Neural crest cell (in vitro differentiated cells): ENCODE measurements around a stretch of chr19.

DNA sequence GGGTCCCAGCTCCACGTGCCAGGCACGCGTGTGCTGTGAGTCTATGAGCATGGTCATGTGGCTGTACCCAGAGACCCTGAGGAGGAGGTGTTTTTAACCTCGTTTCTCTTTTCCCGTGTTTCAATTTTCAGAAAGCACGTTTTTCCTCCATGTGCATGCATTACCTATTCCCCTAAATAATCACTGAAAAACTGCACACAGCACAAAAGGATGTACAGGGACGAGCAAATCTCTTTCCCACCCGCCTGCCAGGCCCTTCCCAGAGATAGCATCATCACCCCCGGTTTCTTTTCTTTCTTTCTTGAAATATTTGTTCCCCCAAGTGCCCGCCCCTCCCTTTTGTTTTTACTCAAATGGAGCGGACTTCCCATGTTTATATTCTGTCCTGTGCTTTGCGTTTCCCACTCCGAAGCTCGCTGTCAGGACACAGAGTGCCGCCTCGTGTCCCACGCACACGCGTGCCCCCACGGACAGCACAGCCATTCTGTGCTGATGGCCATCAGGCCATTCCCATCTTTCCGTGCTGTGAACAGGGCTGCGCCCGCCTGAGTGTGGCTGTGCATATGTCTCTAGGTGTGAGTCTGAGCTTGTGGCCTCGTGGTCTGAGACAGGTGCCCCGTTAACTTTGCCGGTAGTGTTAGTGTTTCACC lies 6.6 kb downstream of the PAK4 start:
- PRO-cap: no peak

DNA sequence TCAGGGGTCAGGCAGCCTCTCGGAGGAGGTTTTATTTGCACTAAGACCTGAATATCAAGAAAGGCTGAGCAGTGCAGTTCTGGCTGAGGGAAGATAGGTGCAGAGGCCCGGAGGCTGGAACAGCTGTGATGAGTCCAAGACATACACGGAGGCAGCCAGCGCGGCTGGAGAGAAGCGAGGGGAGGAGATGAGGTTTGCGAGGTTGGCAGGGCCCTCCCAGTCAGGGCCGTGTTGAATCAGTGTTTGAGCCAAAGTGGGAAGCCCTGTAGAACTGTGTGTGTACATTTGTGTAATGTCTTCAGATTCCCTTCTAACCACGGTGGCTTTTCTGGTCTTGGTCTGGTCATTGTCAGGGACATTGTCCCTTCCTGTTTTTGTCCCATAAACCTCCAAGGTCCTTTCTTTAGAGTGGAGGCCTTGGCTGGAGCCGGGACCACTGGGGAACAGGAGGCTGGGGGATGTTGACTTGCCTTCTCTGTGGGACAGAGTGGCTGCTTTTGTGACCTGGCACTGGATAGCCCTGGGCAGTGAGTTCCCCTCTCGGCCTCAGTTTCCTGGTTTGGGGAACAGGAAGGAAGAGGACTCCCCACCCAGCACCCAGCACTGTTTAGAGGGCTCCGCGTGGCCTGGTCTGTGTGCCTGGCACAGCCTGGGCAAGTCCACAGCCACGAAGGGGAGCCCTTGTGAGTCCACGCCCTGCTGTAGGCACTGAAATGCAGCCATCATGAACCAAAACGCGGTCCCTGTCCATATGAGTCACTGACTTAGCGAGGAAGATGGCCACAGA lies 35.1 kb downstream of the PAK4 start:
- PRO-cap: no peak

GRCh38 chr19:39198022-39198376 lies 1.2 kb downstream of the NCCRP1 start:
- PRO-cap: no peak

GRCh38 chr19:39200109-39200956 lies 3.6 kb downstream of the NCCRP1 start:
- PRO-cap: no peak

GRCh38 chr19:39237759-39238265 lies 7.0 kb downstream of the IFNL3 start:
- PRO-cap: no peak

DNA sequence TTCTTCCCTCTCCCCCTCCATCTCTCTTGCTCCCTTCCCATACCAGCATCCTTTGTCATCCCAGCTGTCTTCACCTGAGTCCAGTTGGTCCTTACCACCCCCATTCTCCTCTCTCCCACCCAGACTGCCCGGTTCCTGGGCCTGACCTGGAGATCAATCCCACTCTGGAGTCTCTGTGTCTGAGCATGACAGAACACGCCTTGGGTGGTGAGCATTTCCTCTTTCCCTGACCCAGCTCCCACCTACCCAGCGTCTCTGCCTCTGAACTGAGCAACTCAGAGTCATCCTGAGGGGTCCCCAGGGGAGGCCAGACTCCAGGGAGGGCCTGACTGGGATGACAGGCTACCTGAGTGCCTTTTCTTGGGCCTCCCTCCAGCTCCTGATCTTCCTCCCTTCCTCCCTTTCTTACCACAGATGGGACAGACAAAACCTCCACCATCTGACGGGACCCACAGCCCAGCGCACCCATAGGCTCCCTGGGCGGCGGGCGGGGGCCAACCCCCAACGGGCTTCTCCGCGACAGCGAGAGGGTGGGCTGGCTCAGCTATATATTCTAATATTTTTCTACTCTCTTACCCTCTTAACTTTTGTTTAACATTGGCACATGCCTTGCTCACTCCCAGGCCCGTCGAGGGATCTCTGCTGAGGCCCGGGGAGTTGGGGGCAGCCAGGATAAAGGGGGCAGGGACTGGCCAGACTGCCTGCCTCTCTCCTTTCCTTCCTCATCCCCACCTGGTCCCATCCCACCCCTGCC lies 7.6 kb downstream of the PAF1 start:
- PRO-cap: no peak

- PRO-cap: no peak
Measured at GRCh38 chr19:39393609-39394127, 2.5 kb downstream of the MED29 start.

- PRO-cap: no peak
Measured at GRCh38 chr19:39432447-39432913, 3.3 kb downstream of the RPS16 start.

GRCh38 chr19:39446681-39447019 lies 1.3 kb downstream of the SUPT5H start:
- PRO-cap: no peak

GRCh38 chr19:39465977-39466256 lies 14.7 kb upstream of the TIMM50 start:
- PRO-cap: no peak

DNA sequence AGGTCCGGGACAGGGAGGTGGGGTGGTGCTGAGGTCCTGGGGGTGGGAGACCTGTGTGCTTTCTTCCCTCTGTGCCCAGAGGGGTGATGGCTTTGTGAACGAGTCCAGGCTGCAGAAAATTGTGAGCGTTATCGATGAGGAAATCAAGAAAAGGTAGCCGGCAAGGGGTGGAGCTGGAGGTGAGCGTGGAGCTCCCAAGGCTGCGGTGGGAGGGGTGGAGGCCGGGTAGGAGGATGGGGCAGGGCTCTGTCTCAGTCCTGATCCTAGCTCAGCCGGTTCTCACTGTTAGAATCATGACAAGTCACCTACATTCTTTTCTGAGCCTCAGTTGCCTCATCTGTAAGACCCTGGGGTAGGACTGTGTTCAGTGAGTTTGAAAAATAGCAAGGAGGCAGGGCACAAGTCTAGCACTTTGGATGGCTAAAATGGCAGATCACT lies 4.1 kb downstream of the SELENOV start:
- PRO-cap: no peak

DNA sequence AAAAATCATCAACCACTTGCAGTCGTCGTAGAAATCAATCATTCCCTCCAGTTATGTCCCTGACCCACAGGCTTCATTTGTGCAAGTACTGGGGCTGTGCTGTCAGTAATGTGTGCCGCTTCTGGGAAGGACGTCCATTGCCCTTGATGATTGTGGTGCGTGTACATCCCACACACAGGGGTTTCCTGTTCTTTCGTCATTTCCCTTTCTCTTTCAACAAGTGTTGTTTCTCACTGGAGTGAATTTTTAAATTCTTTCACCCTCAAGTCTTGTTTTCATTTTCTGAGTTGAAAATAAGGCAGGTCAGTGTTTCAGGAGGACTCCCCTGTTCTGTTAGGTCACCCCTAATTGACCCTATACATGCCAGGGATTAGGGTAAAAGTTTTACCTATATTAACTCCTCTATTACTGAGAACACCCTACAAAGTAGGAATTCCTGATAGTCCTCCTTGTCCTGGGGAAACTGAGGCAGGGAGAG lies 1.6 kb downstream of the LGALS14 start:
- PRO-cap: no peak

- PRO-cap: no peak
Measured at GRCh38 chr19:39873176-39873635, 27.0 kb upstream of the FBL start.

GRCh38 chr19:39878977-39879249 lies 32.7 kb upstream of the FBL start:
- PRO-cap: no peak

GRCh38 chr19:40046587-40047075 lies 9.4 kb downstream of the ZNF780B start:
- PRO-cap: no peak

- PRO-cap: no peak
Measured at GRCh38 chr19:40216652-40217709, 1.2 kb downstream of the TTC9B start.

DNA sequence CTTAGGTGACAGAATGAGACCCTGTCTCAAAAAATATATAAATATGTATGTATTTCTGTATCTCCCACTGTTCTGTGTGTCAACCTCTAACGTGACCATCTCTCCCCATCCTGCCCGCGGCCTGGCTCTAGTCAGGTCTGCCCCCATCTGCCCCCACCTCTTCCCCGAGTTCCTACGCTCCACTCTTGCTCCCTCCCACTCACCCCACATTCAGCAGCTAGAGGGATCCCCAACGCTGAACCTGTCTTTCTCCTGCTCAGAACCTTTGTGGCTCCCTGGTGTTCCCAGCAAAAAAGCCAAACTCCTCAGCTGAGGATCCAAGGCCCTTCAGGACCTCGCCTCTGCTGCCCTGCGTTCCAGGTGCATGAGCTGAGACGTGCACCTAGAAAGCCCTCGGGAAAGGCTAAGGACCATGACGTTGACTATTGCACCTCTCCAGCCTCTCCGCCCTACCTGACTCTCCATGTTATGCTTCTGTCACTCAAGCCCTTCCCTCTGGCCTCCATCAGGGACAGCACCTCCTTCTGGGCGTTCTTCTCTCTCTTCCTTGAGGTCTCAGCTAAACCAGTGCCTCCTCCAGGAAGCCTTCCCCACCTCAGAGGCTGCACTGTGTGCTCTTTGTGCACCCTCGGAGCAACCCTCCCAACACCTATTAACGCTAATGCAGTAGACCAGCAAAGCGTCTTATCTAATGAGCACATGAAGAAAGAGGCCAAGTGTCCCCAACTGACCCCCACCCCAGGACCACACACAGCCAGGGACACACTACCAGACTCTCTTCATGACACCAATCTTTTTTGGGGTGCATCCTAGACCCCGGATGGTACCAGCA lies 18.0 kb downstream of the AKT2 start:
- PRO-cap: no peak

DNA sequence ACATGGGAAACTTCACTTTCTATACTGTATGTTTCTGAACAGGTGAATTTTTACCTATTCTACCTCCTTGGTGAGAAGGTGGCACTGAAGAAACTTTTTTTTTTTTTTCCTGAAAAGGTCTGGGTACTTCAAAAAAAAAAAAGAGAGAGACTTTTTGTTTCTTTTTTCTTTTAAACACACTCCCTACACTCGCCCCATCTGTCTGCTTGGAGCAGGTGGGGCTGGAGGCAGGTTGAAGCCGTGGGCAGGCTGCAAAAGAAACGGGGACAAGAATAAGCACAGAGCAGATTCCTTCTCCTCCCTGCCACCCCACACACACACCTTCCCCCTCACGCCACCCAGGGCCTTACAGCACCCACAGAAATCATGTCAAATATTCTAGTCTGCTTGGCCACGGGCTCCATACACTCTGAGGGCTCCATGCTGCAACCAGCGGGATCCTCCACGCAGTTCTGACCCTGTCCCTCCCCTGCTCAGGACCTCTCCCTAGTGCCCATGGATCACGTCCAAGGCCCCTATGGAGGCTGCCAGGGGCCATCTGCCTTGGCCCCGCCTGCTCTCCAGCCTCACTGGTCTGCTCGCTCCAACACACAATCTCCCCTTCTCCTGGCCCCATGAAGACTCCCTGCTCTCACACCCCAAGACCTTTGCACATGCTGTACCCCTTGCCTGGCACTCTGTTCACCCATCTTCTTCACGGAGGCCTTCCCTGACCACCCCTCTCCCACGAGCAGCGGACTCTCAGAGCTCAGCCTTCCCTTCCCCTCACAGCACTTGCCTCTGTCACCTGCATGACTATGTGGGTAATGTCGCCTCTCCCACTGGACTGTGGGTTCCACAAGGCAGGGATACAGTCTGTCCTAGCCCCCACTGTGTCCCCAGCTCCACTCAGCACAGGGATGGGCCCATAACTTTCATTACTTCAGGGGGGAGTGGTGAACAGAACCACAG lies 11.5 kb downstream of the AKT2 start:
- PRO-cap: no peak

DNA sequence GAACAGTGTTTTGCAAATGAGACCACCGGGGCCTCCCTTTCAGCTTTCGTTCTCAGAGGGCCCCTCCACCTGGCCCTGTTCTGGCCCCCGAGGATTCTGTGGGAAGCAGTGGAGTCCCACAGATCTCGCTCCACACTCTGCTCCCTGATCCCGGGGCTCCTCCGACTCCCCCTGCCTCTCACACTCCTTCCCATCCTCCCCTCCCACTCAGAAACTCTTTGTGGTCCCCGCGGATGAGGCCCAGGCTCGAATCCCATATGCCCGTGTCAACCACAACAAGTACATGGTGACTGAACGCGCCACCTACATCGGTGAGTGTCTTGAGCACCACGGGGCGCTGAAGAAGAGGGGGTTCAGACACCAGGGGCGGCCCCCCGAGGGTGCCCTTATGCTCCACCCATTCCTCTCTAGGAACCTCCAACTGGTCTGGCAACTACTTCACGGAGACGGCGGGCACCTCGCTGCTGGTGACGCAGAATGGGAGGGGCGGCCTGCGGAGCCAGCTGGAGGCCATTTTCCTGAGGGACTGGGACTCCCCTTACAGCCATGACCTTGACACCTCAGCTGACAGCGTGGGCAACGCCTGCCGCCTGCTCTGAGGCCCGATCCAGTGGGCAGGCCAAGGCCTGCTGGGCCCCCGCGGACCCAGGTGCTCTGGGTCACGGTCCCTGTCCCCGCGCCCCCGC lies 12.3 kb downstream of the HIPK4 start:
- PRO-cap: no peak

DNA sequence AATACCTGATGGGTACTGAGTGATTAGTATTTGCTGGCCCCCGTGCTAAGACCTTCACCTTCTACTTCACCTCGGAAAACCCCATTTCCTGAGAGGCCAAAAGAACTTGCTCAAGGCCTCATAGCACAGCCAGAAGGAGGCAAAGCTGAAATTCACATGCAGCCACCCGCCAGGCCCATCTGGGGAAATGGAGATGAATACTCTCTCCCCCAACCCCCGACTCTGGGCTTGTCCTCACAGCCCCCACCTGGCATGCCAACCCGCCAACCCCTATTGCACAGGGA lies 3.2 kb downstream of the PRX start:
- PRO-cap: no peak